Skin of body (tissue), 2 donors: ENCODE measurements around a stretch of chr3.

- RAMPAGE, long total RNA: no peak
Observed at GRCh38 chr3:188228194-188228604, 74.2 kb downstream of the LPP start.

- RAMPAGE, long total RNA: no peak
Observed at GRCh38 chr3:188284770-188285163, 130.8 kb downstream of the LPP start.

DNA sequence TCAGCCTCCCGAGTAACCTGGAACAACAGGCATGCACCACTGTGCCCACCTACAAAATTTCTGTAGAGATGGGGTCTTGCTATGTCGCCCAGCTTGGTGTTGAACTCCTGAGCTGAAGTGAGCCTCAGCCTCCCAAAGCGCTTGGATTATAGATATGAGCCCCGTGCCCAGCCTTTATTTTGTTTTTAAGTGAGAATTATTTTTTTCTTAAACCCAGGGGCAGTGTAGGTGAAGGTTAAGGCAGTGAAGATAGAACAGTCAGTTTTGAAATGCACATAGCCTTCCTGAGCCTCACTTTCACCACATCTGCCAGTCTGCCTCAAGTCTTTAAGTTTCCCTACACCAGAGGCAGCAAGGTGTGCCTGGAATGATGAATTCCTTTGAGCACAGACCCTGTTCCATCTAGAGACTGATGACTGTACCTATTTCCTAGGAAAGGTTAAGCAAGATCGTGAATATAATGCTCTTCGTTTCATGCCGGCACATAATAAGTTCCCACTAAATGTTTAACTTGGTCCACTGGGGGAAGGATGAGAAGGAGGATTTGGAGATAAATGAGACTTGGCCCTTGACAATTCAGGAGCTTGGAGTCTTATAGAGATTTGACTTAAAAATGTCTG lies 141.8 kb downstream of the LPP start:
- RAMPAGE, long total RNA: no peak

GRCh38 chr3:188298975-188299729 lies 145.2 kb downstream of the LPP start:
- RAMPAGE, long total RNA: no peak

- RAMPAGE, long total RNA: no peak
Observed at GRCh38 chr3:188303318-188303740, 149.4 kb downstream of the LPP start.

- RAMPAGE, long total RNA: no peak
Observed at GRCh38 chr3:188305171-188305880, 151.4 kb downstream of the LPP start.

GRCh38 chr3:188339346-188340132 lies 185.6 kb downstream of the LPP start:
- RAMPAGE, long total RNA: no peak

DNA sequence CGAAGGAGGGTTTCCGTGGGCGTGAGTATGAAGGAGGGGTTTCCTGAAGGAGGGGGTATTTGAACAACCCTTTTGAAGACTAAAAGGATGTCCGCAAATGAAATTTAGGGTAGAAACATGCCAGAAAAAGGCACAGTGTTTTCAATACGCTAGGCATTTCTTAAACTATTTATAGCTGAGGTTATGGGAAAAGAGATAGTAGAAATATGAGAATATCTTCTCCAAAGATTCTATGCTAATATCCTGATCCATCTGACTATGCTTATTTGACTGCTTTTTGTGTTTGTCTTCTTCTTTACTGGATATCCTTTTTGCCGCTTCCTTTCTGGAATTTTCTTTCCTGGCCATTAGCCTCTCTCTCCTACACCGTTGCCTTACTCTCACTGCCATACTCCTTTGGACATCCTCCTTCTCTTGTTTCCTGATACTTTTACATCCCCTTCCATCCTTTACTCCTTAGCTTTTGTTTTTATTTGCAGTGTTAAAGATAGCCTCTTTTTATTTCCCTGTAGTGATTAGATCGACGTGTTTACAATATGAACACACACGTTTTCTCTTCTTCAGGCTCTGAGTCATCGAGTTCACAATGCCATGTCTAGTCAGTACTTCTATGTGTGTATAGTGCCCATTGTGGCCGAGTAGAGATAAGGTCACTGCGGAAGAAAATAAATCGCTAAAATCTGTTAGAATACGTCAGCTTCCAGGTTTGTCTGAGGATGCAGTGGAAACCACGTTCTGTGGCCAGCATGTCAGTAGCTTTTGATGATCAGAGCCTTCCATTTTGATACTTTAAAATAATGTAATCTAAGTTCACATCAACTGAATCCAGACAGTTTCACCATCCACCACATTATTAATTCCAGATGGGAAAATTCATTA lies 208.4 kb downstream of the LPP start:
- RAMPAGE, long total RNA: no peak

DNA sequence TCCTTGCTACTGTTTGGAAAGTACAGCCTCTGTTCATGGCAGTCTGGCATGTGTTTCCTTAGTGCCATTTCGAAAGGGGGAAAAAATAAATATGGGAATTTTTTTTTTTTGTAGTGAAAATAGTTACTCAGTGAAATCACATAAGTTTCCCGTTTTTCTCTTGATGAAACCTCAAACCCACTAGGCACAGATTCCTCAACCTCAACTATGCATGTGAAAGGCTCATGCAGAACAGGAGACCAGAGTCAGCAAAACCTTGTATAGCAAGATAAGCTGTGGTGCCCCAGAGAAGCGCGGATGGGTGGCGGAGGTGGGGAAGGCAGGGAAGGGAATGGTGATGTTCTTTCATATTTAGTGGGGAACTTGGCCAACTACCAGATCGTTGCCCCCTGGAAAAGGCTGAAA lies 353.4 kb downstream of the LPP start:
- RAMPAGE, long total RNA: no peak

GRCh38 chr3:188608985-188609344 lies 455.0 kb downstream of the LPP start:
- RAMPAGE, long total RNA: no peak

DNA sequence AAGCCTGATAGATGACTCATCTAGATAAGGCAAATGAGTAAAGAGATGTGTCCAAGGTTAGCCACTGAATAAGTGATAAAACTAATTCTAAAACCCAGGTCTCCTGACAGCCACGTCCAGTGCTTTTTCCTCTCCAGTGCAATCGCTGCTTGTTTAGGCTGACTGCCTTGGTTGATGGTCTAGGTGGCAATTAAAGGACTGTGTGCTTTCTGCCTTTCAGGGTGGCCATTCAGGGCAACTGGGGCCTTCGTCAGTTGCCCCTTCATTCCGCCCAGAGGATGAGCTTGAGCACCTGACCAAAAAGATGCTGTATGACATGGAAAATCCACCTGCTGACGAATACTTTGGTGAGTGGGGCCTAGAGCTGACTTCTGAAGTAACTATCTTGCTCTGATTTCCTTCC lies 463.7 kb upstream of the TPRG1 start:
- RAMPAGE, long total RNA: no peak

DNA sequence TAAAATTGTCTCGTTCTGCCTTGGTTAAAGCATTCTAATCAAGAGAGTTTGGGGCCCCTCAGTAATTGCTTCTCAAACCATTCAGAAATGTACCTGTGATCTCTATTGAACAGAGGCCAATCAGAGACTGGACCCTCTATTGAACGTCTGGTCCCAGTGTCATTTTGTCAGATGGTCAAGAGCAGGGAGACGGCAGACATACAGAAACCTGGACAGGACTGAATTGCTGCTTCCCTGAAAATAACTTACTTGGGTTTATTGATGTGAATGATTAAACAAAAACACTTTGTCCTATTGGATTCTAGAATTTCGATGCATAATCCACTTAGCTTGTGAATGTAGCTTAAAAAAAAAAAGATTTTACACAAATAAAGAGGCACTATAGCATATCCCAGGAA lies 448.4 kb upstream of the TPRG1 start:
- RAMPAGE, long total RNA: no peak

GRCh38 chr3:188780146-188781252 lies 391.3 kb upstream of the TPRG1 start:
- RAMPAGE, long total RNA: no peak

DNA sequence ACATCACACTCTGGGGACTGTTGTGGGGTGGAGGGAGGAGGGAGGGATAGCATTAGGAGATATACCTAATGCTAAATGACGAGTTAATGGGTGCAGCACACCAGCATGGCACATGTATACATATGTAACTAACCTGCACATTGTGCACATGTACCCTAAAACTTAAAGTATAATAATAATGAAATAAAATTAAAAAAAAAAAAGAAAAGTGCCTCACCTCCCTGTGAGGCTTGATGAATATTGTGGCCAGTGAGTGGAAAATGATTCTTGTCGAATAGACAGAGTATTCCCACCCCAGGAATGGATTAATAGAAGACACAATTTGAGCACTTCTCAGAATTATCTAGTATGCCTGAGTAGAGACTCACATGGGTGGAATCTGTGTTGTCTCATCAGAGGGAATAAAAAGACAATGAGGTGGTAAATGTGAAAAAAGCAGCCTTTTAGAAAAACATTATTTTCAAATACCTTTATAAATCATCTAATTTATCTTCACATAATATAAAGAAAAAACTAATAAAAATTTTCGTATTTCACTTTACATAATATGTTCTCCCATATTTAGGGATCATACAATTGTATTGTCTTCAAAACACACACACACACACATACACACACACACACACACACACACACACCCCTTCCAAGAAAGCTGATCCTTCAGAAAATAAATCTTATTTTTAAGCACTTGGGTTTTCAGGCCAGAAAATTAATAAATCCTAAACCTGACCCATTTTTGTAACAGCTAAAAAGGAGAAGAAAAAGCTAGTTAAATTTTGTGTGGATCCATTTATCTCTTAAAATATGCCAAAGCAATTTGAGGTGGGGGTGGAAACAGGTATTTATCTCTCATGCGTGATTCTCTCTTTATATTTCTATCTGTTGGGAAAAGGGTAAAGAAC lies 285.4 kb upstream of the TPRG1 start:
- RAMPAGE, long total RNA: no peak

DNA sequence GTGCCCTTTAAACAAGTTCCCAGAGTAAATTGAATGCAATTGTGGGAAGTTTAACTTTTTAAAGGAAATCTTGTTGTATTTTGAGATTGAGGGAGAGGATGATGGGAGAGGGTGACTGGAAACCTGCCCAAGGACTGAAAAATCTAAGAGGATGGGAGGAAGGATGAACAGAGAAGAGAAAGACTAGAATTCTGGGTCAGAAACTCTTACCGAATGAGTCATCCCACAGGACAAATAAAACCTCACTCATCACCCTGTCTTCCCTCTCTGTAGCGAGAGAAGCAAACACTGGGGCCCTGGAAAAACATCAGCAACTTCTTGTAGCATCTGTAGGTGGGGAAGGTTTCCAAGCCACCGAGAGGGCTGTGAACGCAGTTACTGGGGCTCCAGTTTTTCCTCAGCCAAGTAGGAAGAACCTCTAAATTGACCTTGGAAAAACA lies 193.1 kb upstream of the TPRG1 start:
- RAMPAGE, long total RNA: no peak

GRCh38 chr3:189132224-189133243 lies 39.2 kb upstream of the TPRG1 start:
- RAMPAGE, long total RNA: no peak

GRCh38 chr3:189160478-189161041 lies 11.2 kb upstream of the TPRG1 start:
- RAMPAGE, long total RNA: no peak

- RAMPAGE, long total RNA: no peak
Observed at GRCh38 chr3:189309434-189310258, 137.9 kb downstream of the TPRG1 start.

- RAMPAGE, long total RNA: no peak
Observed at GRCh38 chr3:189490815-189491275, 140.3 kb upstream of the TP63 start.

- RAMPAGE, long total RNA: no peak
Observed at GRCh38 chr3:189813605-189814347, 182.6 kb downstream of the TP63 start.